Iris pigment epithelial cell (primary cell): ENCODE measurements around a stretch of chr3.

DNA sequence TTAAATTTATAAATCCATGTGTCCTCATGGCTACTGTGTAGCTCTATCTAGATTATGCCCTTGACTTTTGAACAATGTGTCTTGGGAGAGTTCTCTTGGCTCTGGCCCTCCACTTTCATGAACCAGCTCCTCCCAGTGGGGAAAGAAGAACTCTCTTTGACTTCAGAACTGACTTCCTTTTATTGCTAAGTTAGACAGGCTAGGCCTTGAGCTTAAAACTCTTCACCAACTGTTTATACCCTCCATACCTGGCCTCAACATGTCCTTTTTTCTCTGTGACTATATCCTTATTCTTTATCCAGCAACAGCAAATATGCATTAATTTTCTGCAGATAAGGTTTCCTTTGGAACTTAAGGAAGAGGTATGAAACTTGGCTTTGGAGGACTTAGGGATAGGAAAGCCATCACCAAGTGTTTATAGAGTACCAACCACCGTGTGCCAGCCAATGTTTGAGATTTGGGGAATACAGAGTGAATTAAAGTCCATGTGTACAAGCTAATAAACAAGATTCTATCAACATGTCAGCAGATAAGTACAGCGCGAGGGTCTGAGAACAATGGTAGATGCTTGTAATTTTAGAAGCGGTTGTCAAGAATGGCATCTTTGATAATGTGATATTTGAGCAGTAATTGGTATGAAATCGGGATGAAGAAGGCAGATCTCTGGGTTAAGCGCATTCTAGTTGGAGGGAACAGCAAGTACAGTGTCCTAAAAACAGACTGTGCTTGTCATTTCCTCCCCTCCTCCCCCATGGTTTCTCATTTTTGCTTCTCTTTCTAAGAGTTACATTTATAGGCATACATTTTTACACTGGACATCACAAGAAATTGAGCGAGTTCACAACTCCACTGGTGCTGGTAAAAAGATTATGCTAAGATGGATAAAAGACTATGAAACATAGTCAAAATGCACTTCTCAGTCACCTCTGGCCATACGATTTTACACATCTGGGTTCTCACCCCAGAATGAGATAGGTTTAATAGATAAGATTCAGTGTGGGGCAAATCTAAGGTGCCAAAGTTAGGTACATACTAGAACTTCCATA lies 23.2 kb downstream of the TGFBR2 start:
- RRBS: no CpG with 5 or more reads among the region's 8 CpGs

- RRBS: no CpG with 5 or more reads among the region's 6 CpGs
These were observed 37.7 kb downstream of the TGFBR2 start for GRCh38 chr3:30644083-30644576.

DNA sequence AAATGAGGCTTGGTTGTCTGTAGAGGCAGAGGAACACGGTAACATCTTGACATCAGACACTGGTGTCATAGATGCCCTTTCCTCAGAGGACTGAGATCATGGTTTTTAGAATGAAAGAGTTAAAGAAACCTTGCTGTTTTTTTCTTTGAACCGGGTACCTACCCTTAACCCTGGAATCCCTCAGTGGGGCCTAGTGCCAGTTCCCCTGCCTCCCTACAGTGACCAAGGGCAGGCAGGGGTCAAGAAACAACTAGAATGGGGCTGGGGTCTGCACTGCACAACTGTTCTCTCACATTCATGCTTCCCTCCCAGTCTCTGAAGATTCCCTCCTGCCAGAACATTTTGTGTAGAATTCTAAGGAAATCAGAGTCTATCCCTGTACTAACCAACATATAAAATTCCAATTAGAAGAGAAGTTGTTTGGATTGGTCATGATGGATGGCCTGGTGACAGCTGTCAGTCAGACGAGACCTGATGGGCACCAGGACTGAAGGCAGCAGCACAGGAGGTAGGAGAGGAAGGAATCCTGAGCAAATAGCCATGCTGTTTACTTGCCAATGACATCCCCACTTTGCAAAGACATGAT lies 47.9 kb downstream of the TGFBR2 start:
- RRBS: no CpG with 5 or more reads among the region's 3 CpGs

DNA sequence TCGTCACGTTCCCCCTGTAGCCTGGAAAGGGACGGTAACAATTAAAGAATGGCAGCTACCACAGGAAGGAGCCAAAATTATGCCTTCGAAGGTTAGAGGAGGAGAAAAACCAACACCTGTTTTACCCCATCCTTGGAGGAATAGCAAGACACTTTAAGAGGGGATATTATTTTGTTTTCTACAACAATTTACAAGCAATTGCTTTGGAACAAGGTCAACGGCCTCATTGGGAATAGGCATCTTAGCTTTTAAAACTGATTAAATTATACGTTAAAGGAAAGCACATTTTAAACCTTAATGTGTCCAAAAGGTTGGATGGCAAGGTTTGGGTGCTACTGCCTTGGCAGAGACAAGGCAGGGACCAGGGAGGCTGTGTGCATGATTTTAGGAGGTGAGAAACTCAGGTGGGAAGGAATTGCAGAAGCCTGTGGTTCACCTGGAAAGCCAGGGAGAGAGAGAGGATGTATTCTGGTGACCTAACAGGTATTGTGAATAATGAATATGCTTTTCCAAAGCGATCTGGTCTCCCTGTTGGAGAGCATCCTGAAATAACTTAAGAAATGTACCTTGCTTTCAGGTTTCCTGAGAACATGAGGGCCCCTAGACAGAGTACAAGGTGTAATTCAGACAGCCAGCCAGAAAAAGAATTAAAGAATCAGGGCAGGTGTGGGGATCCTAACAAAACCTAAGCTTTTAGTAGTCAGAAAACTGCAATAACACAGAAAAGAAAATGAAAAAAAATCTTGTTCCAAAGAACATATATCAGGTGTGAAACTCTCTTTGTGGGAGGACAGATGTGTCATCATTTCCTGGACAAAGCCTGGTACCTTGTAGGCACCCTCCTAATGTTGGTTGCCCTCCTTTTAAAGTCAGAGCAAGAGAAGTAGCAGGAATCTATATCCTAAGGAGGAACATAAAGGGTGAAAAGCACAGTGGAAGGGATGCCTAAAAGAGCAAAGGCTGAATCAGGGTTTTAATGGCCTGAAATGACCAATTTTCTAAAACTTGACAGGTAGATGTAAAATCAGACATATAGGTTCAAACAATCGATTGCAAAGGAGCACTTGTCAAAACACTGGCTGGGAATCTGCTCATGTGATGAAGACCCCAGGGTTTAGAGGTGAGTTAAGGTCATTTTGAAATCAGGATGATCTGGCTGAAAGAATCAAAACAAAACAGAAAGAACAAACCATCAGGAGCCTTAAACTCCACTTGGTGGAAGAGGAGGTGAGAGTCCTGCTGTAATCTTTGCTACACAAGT lies 54.5 kb downstream of the TGFBR2 start:
- RRBS: no CpG with 5 or more reads among the region's 8 CpGs

DNA sequence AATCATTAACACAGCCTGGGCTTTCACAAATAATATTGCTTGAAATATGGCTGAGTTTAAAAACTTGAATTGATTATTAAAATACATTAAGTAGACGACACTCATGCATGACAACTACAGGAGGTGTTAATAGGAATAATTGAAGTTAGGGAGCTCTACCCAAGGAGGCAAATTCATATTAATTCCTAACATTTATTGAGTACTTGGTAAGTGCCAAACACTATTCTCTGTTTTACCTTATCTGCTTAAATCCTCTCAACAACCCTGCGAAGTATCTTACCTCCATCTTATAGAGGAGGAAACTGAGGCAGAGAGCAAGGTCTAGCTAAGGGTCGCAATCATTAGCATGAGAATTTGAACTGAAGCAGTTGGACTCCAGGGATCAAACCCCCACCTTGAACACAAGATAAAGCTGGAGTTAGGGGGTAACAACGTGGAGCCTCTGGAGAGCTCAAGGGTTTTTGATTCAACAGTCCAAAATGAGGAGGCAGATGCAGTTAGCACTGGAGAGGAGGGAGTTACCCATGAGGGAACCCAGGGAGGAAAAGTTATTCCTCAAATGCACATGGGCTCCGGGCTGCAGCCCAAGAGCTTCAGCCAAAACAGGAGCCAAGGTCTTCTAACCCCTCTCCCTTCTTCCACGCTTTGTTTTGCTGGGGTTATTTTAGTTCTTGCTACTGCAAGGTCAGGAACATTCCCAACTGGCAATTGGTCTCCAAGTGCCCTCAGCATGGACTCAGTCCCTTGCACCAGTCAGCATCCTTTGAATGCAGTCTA lies 89.8 kb downstream of the TGFBR2 start:
- RRBS: no CpG with 5 or more reads among the region's 6 CpGs

DNA sequence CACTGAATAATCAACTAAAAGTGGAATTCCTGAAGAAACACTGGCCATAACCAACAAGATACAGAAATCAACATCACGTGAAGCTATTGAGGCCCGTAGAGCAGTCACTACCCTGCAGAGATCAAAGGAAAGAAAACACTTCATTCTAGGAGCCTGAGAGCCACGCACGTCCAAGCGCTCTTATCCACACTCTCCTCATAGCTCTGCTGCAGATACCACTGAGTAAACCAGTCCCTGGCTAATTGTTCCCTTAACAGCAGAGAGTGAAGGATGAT lies 270.9 kb upstream of the GADL1 start:
- RRBS: no CpG with 5 or more reads among the region's 5 CpGs

GRCh38 chr3:31570319-31571288 lies 37.9 kb downstream of the STT3B start:
- RRBS: no CpG with 5 or more reads among the region's 4 CpGs

- RRBS: no CpG with 5 or more reads among the region's 2 CpGs
These were observed 93.2 kb downstream of the STT3B start for GRCh38 chr3:31625848-31626364.

DNA sequence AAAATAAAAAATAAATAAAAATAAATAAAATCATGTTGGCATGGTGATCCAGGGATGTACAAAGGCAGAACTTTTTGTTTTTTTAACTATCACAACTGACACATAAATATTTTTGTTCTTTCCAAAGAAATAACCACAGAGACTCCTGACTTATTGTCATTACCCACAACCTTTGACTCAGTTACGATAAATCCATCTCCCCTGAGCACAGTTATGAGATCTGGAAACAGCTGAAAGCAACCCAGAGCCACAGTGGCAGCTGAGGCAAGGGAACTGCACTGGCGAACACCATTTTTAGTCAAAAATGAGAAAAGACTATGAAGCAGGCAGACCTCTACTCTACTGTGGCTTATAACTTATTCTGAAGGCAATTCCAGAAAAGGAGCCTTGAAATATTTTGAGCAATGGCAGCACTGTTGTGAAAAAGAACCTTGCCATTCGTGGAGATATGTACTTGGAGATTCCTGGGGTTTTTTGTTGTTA lies 23.9 kb downstream of the OSBPL10 start:
- RRBS: no CpG with 5 or more reads among the region's 3 CpGs

GRCh38 chr3:32106791-32107397 lies 474 bp downstream of the GPD1L start:
- RRBS: 2% methylated on average over 16 of the region's 55 CpGs

- RRBS: no CpG with 5 or more reads among the region's 10 CpGs
These were observed 37.2 kb upstream of the CMTM8 start for GRCh38 chr3:32201106-32201773.

DNA sequence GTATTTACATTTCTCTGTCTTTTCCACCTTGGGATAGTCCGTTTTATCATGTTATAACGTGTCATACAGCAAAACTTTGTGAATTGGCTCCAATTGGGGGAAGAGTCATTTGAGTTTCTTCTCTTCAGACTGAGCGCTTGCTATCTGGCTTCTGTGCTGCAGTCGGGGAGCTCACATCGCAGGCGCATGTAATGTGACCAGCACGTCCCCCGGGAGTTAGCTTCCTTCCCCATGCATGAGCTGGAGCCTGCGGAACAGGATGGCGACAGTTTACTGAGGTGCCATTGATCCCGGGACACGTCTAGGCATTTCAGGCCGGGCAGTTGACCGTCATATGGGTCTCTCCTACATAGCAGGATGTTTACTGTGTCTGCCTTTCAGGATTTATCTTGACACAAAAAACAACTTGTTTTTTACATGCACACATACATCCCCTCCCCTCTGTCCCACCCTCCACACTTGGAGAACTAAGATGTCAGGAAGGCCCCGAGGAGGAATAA lies 44.8 kb downstream of the CMTM8 start:
- RRBS: 80% methylated on average over 3 of the region's 15 CpGs

- RRBS: no CpG with 5 or more reads among the region's 8 CpGs
These were observed 15.0 kb downstream of the CMTM7 start for GRCh38 chr3:32406302-32407355.

DNA sequence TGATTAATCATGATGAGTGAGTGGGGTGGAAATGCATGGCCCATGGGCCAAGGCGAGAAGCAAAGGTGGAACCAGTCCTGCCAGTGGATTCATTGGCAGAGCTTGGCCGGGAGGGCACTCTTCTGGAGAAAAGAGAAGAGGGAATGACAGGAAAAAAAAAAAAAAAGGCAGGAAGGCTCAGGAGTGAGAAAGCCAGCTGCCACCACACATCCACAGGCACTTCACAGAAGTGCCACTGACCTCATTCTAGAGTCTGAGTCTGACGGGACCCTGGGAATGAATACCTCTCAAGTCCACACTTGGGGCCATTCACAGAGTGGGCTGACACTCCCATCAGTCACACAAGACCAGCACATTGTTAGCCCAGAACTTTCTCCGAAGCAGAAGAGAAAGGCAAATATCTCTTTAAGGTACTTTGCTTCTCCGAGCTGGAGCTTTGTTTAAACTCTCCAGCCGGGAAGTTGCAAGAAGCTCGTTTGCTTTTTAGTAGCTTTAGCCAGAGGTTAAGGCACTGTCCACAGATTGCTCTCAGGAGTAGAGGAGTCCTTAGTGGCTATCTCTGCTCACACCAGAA lies 53.9 kb downstream of the CMTM6 start:
- RRBS: no CpG with 5 or more reads among the region's 7 CpGs

GRCh38 chr3:32501248-32501778 lies 1.3 kb downstream of the CMTM6 start:
- RRBS: no CpG with 5 or more reads among the region's 7 CpGs

- RRBS: no CpG with 5 or more reads among the region's 3 CpGs
These were observed 50.9 kb downstream of the TRIM71 start for GRCh38 chr3:32868791-32869080.

GRCh38 chr3:32902834-32903405 lies 48.5 kb upstream of the CCR4 start:
- RRBS: no CpG with 5 or more reads among the region's 37 CpGs

- RRBS: no CpG with 5 or more reads among the region's 3 CpGs
These were observed 417 bp upstream of the CRTAP start for GRCh38 chr3:33113546-33113647.

- RRBS: 3% methylated on average over 5 of the region's 41 CpGs
These were observed 567 bp downstream of the CRTAP start for GRCh38 chr3:33114314-33114848.

DNA sequence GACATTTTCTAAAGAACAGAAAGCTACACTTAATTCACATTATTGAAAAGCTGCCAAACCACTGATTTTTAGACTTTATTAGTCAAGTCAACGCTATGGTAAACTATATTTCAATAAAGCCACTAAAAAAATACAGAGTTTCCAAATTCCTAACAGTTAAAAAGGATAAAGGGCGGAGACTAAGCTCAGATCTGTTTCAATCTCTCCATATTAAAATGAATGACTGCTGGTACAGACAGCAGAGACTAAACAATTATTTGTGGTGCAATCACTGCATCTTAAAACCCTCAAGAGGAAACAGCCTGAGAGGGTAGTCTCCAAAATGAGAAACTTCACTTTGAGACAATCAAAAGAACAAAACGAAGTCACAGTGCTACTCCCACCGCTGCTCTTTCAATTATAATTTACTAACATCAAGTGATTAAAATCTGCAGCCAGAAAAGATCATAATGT lies 1.3 kb downstream of the UBP1 start:
- RRBS: no CpG with 5 or more reads among the region's 4 CpGs